Vagina (tissue), 1 donor: ENCODE results near the gene WBP11.

GRCh38 chr12:13386525-13387018 is 190.0 kb downstream of the EMP1 start:
- PRO-cap = no peak
- RAMPAGE, long total RNA = no peak

GRCh38 chr12:14554197-14554932 is 13.3 kb downstream of the PLBD1 start:
- PRO-cap = no peak
- RAMPAGE, long total RNA = start-site peak on the minus strand at chr12:14554361-14554722, 20 reads

- PRO-cap = no peak
- RAMPAGE, long total RNA = no peak
Measured at GRCh38 chr12:14773440-14774098, 636 bp upstream of the H2AJ start.

DNA sequence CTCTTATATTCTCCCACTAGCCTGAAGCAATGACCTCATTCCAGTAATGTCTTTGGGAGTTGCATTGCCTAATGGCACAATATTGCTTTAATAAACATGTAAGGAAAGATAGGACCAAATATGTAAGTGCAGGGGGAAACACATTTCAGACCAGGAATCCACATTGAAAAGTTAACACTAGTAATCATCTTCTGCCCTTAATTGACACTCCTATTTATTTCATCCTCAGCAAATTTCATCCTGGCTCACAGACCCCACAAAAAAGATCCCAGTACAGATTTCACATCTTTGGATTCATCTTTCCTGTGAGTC is 1.6 kb downstream of the H2AJ start:
- PRO-cap = unidirectional peak, minus-strand start at position 45 of the sequence
- RAMPAGE, long total RNA = no peak

- PRO-cap = no peak
- RAMPAGE, long total RNA = no peak
Measured at GRCh38 chr12:14777140-14777837, 3.1 kb downstream of the H2AJ start.

GRCh38 chr12:14802534-14803576 is at the start of gene WBP11:
WBP11 (minus strand) TSS chr12:14803478.
- PRO-cap = bidirectional peak, plus-strand start at chr12:14803148, minus-strand start at chr12:14803054; bidirectional peak, plus-strand start at chr12:14803736, minus-strand start at chr12:14803497
- RAMPAGE, long total RNA = start-site peak on the minus strand at chr12:14803473-14803490, 764 reads

DNA sequence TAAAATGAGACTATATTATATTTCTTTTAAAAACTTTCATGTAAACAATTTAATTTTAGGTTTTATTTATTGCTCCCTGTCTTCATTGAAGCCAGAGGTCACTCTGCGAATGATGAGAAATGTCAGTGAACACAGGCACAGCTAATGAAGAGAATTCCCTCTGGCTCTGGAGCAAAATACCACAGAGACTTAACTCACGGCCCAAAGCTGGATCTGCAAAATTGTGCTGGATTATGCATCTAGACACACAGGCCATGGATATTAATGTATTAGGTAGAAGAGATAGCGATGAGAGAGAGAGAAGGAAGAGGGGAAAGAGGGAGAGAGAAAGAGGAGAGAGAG is 3.9 kb downstream of the ARHGDIB start:
- PRO-cap = no peak
- RAMPAGE, long total RNA = no peak

DNA sequence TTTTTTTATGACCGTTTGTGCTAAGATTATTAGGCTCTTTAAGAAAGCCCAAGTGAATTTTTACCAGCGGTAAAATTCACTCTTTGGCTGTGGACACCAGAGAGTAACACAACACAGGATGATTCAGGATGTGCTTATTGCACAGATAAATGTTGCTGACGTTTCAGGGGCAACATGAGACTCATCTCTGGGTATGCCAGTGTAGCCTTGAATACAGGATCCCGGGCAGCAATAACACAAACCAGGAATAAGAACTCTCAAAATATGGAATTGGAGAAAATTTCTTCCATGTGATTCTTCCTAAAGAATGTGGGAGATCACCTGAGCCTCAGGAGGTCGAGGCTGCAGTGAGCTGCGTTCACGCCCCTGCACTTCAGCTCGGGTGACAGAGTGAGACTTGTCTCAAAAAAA is 2.7 kb downstream of the ARHGDIB start:
- PRO-cap = no peak
- RAMPAGE, long total RNA = no peak

GRCh38 chr12:15534221-15534799 is 212.0 kb downstream of the PTPRO start:
- PRO-cap = no peak
- RAMPAGE, long total RNA = no peak

- PRO-cap = unidirectional peak, plus-strand start at chr12:15590247
- RAMPAGE, long total RNA = no peak
Measured at GRCh38 chr12:15590078-15590860, 198.9 kb downstream of the EPS8 start.

DNA sequence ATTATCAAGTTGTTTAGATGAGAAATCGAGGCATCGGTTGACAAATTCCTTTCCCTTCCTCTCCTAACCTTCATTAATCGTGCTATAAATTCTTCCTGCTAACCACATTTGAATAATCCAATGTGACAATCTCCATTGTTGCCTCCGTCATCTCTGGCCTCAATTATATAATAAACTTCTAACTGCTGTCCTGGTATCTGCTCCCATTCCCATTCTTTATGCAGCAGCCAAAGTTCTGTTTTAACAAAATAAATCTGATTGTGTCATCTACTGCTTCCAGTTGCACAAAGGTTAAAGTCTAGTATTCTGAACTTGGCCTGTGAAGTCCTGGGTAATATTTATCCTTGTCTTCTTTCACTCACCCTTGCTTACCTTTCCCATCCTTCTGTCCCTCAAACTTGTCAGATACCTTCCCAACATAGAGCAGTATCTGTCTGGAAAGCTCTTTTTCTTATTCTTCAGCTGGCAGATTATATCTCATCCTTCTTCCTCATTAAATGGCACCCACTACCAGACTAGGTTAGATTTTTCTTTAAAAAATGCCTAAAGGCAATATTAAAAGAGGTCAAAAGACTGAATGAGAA is 19.4 kb upstream of the STRAP start:
- PRO-cap = no peak
- RAMPAGE, long total RNA = no peak

- PRO-cap = no peak
- RAMPAGE, long total RNA = no peak
Measured at GRCh38 chr12:15928765-15929389, 17.7 kb downstream of the DERA start.

GRCh38 chr12:15992106-15992734 is 81.1 kb downstream of the DERA start:
- PRO-cap = no peak
- RAMPAGE, long total RNA = start-site peak on the plus strand at chr12:15992265-15992516, 35 reads

GRCh38 chr12:16348304-16348469 is 742 bp downstream of the MGST1 start:
- PRO-cap = no peak
- RAMPAGE, long total RNA = no peak

- PRO-cap = bidirectional peak, plus-strand start at chr12:16605126, minus-strand start at chr12:16605027; bidirectional peak, plus-strand start at chr12:16605503, minus-strand start at chr12:16605221
- RAMPAGE, long total RNA = start-site peak on the minus strand at chr12:16605130-16605180, 34 reads
Measured at GRCh38 chr12:16604614-16605610, 1.1 kb downstream of the LMO3 start.

GRCh38 chr12:16611268-16611720 is 5.3 kb upstream of the LMO3 start:
- PRO-cap = no peak
- RAMPAGE, long total RNA = no peak

GRCh38 chr12:17574748-17575077 is 515.3 kb downstream of the RERGL start:
- PRO-cap = no peak
- RAMPAGE, long total RNA = no peak

DNA sequence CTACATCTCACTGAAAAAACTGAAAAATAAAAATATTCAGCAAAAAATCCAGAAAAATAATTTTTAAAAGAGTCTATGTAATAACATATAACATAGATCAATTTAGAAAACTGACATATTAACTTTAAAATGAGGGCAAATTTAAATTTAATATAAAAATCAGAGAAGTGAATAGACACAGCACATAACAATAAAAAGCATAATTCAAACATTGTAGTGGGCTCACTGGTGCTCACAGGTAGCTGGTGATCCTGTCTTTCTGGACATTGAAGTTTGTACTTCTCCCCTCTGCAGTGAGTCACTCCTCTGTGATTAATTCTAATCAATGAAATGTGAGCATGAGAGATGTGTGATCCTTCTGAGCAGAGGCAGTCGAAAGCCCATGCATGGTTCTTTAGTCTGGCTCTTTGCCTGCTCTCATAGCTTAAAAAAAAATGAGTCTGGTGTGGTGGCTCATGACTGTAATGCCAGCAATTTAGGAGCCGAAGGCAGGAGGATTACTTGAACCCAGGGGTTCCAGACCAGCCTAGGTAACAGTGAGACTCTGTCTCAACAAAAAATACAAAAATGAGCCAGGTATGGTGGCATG is 59.0 kb upstream of the RERGL start:
- PRO-cap = no peak
- RAMPAGE, long total RNA = no peak

DNA sequence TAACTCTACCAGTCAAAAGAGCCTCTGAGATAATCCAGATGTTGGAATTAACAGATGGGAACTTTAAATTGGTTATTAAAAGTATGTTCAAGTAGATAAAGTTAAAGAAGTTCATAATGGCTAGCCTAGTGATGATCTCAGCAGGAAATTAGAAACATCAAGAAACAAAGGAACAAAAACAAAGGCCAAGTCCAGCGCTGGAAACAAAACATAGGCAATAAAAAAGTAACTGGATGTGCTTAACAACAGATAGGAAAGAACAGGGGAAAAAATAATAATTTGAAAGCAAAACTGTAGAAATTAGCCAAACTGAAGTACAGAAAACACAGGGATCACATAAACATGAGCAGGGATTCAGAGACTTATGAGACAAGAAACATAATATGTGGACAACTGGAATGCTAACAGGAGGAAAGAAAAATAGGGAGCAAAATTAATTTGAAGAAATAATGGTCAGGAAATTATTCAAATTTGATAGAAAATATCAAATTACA is 23.2 kb downstream of the PIK3C2G start:
- PRO-cap = no peak
- RAMPAGE, long total RNA = no peak

- PRO-cap = unidirectional peak, minus-strand start at chr12:19130664
- RAMPAGE, long total RNA = no peak
Measured at GRCh38 chr12:19130442-19131537, 1.3 kb downstream of the PLEKHA5 start.